ENCODE measurements around the genes SH3GLB2 and NTMT1.

GRCh38 chr9:129027399-129028440, at the start of gene SH3GLB2:
SH3GLB2 (minus strand) TSS chr9:129028331.
- PRO-cap, 5 experiments = peak in 5 of 5 experiments; most common minus-strand start chr9:129028308 (in 3)
- RAMPAGE, long total RNA, 2 experiments = no peak in any of the 2 experiments
- RRBS = 2% methylated on average over 56 of the region's 92 CpGs

DNA sequence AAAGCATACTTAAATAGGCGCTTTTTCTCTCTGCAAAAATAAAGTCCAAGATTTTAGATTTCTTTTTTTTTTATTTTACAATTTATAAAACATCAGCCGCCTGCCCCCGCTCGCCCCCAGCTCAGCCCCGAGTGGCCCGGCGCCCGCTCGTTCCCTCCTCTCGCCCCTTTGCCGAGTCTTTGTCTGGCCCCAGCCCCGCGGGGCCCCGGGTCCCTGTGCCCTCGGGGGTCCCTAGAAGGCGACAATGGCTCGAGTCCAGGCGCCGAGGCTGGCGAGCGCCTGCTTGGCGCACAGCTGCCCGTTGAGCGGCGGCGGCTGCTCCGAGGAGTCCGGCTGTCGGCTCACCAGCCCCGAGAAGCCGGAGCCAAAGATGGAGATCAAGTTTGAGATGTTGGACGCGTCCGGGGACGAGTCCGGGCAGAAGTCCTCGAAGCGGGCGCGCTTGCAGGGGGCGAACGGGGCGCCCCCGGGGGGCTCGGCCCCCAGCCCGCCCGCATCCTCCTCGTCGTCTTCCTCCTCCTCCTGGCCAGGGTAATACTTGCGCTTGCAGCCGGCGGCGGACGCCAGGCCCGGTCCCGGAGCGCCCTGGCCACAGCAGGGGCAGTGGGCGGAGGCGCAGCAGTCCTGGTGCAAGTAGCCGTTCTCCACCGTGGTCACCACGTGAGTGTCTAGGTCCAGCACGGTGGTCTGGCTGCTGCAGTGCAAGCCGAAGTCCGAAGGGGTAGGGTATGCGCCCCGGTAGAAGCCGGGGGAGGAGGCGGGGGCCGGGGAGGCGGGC, 1.3 kb downstream of the IER5L start:
- PRO-cap, 5 experiments = peak in 1 of 5 experiments; most common minus-strand start position 660 of the sequence (in 1)
- RAMPAGE, long total RNA, 2 experiments = no peak in any of the 2 experiments
- RRBS = 1% methylated on average over 26 of the region's 71 CpGs

GRCh38 chr9:129183941-129184412, 5.9 kb upstream of the IER5L start:
- PRO-cap, 5 experiments = no peak in any of the 5 experiments
- RAMPAGE, long total RNA, 2 experiments = no peak in any of the 2 experiments
- RRBS = no CpG with 5 or more reads among the region's 8 CpGs

GRCh38 chr9:129229546-129230181, 51.6 kb upstream of the IER5L start:
- PRO-cap, 5 experiments = no peak in any of the 5 experiments
- RAMPAGE, long total RNA, 2 experiments = no peak in any of the 2 experiments
- RRBS = no CpG with 5 or more reads among the region's 12 CpGs

DNA sequence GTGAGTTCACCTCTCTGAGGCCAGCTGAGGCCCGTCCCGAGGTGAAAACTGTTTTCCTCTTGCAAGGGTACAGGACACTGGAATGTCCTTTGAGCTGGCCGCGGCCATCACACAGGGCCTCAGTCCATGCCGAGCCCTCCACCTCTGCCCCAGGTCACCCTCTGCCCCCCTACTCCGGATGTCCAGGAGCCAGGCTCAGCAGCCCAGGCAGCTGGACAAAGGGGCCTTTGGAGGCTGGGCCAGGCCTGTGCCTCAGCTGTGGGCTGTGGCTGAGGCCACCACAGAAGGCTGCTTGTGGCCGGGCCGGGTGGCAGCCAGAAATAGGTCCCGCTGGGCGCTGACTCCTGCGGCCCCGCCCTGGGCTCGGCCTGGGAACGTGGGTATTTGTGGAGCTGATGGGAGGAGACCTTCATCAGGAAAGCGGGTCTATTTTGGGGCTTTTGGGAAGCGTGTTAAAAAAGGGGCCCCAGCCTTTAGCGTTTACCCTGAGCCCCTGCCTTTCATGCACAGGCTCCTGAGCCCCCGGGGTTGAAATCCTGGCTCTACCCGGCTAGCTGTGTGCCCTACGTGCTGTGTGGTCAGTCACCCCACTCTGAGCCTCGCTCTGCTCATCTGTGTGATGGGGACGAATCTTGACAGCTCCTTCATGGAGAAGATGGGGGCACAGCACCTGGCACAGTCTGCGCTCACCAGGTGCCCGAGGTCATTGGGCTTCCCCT, 75.1 kb upstream of the IER5L start:
- PRO-cap, 5 experiments = no peak in any of the 5 experiments
- RAMPAGE, long total RNA, 2 experiments = no peak in any of the 2 experiments
- RRBS = no CpG with 5 or more reads among the region's 24 CpGs

- PRO-cap, 5 experiments = no peak in any of the 5 experiments
- RAMPAGE, long total RNA, 2 experiments = no peak in any of the 2 experiments
- RRBS = no CpG with 5 or more reads among the region's 6 CpGs
Observed at GRCh38 chr9:129344693-129345058, 166.6 kb upstream of the IER5L start.

DNA sequence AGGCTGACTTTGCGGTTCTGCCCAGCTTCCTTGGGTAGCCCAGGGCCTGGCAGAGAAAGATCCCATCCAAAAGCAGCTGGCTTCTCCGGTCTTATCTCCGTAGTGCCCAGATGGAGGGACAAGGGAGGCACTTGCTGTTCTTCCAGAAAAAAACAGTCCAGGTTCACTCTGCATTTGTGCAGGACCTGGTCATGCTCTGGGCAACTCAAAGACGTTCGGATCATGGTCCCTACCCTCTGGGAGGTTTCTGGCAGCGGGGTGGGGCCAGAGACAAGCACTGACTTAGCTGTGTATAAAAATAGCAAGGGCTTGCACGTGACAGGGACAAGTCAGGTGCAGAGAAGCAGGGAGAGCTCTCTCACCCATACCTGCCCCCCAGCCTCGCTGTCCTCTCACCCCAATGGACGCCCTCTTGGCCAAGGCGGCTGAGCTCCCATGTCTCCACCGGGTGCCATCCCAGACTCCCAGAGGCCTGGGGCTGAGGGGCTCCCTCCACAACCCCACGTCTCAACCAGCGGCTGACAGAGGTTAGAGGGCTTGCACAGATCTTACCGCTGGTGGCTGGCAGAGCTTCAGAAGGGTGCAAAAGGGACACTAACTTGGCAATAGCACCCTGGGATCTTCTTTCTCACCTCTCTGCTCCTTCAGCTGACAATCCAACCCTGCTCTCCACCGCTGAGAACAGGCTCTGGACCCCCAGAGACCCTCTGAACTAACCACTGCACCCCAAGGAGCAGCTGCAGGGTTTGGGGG, 212.0 kb downstream of the C9orf50 start:
- PRO-cap, 5 experiments = no peak in any of the 5 experiments
- RAMPAGE, long total RNA, 2 experiments = no peak in any of the 2 experiments
- RRBS = no CpG with 5 or more reads among the region's 15 CpGs

- PRO-cap, 5 experiments = peak in 5 of 5 experiments; most common plus-strand start chr9:129413264 (in 2); most common minus-strand start chr9:129413196 (in 2)
- RAMPAGE, long total RNA, 2 experiments = no peak in any of the 2 experiments
- RRBS = 5% methylated on average over 37 of the region's 86 CpGs
Observed at GRCh38 chr9:129412911-129413870, 207.7 kb downstream of the C9orf50 start.

- PRO-cap, 5 experiments = peak in 5 of 5 experiments; most common plus-strand start chr9:129460505 (in 2); most common minus-strand start chr9:129460809 (in 3)
- RAMPAGE, long total RNA, 2 experiments = start-site peak on the plus strand in 1 of 2 experiments, at chr9:129460571-129460591 at its widest, 16 reads per replicate
- RRBS = 2% methylated on average over 19 of the region's 54 CpGs
Observed at GRCh38 chr9:129460426-129461382, 160.2 kb downstream of the C9orf50 start.

DNA sequence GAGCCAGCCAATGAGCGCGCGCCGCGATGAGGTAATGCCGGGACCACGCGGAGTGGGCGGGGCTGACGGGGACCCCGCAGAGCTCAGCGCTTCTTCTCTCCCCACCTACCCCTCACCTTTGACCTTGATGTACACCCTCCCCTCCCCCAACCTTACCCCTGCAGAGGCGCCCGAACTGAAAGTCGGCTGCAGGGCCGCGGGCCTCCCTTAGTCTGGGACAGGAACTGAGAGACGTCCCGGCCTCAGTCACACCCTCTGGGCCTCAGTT, 124.9 kb downstream of the C9orf50 start:
- PRO-cap, 5 experiments = peak in 5 of 5 experiments; most common plus-strand start position 163 of the sequence (in 3)
- RAMPAGE, long total RNA, 2 experiments = no peak in any of the 2 experiments
- RRBS = no CpG with 5 or more reads among the region's 19 CpGs

DNA sequence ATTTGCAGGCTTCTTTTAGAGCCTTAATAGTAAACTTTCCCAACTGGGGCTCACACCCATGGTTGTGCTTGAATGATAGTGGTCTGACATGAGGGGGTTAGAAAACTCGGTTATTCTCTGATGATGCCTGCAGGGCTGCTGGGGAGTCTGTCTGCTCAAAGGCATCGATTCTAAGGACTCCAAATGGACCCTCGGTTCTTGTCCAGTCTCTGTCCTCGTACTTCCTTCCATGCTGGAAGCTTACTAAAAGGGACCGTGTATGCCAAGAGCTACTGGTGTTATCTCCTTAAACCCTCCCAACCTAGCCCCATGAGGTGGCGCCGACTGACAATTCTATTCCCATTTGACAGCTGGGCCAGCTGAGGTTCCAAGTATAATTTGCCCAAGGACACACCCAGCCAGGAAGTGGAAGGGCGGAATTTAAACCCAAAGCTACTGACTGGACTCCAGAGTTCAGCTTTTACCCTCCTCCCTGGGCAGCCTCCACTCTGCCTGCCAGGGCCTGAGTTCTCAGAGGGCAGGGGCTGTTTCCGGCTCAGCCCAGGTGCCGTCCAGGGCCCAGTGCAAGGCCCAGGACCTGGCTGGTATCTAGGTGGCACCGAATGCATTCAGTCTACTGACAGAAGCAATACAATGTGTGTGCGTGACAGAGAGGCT, 71.9 kb downstream of the C9orf50 start:
- PRO-cap, 5 experiments = peak in 1 of 5 experiments; most common plus-strand start position 449 of the sequence (in 1)
- RAMPAGE, long total RNA, 2 experiments = no peak in any of the 2 experiments
- RRBS = no CpG with 5 or more reads among the region's 12 CpGs

DNA sequence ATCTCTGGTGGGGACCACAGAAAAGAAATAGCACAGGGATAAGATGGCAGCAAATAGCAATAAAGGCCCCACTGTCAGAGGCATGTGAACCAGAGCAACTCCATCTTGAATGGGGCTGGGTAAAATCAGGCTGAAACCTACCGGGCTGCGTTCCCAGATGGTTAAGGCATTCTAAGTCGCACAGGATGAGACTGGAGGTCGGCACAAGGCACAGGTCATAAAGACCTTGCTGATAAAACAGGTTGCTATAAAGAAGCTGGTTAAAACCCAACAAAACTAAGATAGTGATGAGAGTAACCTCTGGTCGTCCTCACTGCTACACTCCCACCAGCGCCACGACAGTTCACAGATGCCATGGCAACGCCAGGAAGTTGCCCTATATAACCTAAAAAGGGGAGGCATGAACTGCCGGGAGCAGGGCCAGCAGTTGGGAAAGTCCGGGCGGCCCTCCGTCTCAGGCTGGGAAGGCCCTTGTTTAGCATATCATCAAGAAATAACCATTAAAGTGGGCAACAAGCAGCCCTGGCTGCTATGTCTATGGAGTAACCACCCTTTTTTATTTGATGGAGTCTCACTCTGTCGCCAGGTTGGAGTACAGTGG, 65.2 kb downstream of the C9orf50 start:
- PRO-cap, 5 experiments = peak in 5 of 5 experiments; most common plus-strand start position 417 of the sequence (in 3); most common minus-strand start position 351 of the sequence (in 2)
- RAMPAGE, long total RNA, 2 experiments = no peak in any of the 2 experiments
- RRBS = no CpG with 5 or more reads among the region's 13 CpGs

DNA sequence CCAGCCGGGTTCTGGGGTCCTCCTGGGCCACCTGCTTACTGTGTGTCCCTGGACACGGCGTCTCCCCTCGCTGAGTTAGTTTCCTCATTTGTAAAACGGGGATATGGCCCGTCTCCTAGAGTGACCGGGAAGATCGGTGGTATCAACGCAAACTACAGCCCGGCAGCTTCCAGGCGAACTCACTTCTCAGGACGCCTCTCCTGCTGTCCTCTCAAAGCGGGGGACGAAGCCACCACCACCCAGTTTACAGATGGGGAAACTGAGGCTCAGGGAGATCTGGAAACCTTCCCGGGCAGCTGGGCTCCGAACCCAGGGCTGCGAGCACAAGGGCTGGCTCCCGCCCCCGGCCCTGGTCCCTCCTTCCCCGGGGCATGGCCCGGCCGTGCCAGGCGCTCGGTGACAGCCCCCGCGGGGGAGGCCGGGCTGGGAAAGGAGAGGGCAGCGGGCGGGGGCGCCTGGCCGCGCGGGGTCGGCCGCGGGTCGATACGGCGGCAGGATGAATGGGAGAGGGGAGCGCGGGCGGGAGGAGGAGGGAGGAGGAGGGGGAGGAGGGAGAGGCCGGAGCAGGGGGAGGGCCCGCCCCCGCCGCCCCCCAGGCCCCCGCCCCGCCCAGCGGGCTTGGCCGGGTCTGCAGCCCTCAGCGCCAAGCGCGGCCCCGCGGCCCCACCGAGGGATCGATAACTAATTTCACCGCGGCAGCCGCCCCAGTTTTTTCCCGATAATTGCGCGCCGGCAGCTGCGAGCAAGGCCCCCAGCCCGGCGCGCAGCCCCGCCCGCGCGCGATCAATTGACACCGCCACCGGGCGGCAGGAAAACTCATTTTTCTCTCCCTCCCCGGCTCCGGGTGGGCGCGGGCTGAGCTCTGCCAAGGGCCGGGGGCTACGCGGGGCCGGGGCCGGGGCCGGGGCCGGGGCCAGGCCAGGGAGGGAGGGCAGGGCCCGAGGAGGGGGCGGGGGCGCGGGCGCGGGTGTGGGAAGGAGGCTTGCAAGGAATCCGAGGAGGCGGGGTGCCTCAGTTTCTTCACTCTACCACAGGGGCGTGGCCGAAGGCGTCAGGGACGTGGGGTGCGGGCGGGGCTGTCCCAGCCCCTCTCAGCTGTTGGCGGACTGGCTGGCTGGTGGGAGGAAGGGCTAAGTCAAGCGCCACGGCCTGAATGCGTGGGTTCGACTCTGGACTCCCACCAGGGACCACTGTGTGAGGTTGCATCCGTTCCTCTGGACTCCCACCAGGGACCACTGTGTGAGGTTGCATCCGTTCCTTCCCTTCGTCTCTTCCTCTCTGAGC, 52.1 kb downstream of the C9orf50 start:
- PRO-cap, 5 experiments = peak in 5 of 5 experiments; most common plus-strand start position 707 of the sequence (in 4); most common minus-strand start position 502 of the sequence (in 3)
- RAMPAGE, long total RNA, 2 experiments = no peak in any of the 2 experiments
- RRBS = 2% methylated on average over 27 of the region's 109 CpGs

DNA sequence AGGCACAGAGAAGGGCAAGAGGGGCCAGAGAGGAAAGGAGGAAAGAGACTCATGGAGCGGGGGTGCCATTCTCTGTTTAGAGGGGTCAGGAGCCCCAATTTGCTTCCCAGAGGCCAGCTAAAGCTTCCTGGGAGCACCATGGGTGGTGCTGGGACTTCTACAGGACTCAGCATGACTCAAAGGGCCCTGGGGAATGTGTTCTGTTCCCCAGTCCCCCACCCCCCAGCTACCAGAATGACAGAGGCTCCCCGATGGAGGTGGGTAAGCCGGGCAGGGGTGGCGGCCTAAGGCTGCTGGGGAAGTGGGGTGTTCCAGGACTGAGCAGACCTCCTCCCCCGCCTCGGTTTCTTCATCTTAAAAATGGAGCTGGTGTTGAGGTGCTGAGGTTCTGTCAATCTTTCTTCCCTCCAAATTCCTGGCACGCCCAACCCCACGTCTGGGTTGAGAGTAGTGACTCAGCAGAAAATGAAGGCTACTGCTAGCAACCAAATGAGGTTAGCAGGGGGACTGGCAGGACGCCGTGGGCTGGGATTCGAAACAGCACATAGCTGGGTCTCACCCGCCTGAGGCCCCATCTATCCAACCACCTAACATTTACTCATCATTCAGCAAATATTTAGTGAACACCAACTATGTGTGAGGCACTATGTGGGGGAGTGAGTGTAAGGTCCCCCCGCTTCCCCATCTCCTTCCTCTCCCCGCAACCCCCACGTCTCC, 50.4 kb downstream of the C9orf50 start:
- PRO-cap, 5 experiments = peak in 2 of 5 experiments; most common plus-strand start position 488 of the sequence (in 2); most common minus-strand start position 409 of the sequence (in 1)
- RAMPAGE, long total RNA, 2 experiments = no peak in any of the 2 experiments
- RRBS = no CpG with 5 or more reads among the region's 15 CpGs

DNA sequence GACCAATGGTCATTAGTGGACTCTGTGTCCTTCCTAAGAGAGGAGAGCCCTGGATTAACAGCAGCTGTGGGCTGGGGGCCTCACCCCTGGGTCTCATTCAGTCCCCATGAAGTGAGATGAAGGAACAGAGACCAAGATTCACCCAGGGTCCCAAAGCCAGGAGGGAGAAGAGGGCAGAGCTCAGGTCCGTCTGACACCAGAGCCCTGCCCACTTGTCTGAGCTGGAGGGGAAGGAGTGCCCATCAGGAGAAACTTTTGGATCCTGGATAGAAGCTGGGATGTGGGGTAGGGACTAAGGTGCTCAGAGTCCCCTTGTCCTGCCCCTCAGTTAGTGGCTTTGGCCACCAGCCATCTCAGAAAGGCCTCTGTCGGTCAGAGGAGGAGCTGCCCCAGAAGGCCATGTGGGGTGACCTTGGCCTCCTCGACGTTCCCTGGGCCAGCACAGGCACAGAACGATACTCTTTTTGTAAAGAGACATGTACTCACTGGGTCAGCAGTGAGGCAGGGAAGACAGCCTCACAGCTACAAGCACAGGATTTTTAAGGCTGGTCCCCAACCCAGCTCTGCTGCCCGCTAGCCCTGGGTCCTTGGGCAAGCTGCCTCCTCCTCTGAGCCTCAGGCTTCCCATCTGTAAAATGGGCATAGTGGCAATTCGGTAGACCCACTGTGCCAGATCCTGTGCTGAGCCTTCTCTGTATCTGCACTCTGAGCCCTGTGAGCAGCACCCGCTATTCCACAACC, 49.5 kb downstream of the C9orf50 start:
- PRO-cap, 5 experiments = peak in 2 of 5 experiments; most common plus-strand start position 488 of the sequence (in 2); most common minus-strand start position 206 of the sequence (in 2)
- RAMPAGE, long total RNA, 2 experiments = no peak in any of the 2 experiments
- RRBS = no CpG with 5 or more reads among the region's 8 CpGs

- PRO-cap, 5 experiments = no peak in any of the 5 experiments
- RAMPAGE, long total RNA, 2 experiments = no peak in any of the 2 experiments
- RRBS = no CpG with 5 or more reads among the region's 11 CpGs
Observed at GRCh38 chr9:129575050-129575763, 45.7 kb downstream of the C9orf50 start.

DNA sequence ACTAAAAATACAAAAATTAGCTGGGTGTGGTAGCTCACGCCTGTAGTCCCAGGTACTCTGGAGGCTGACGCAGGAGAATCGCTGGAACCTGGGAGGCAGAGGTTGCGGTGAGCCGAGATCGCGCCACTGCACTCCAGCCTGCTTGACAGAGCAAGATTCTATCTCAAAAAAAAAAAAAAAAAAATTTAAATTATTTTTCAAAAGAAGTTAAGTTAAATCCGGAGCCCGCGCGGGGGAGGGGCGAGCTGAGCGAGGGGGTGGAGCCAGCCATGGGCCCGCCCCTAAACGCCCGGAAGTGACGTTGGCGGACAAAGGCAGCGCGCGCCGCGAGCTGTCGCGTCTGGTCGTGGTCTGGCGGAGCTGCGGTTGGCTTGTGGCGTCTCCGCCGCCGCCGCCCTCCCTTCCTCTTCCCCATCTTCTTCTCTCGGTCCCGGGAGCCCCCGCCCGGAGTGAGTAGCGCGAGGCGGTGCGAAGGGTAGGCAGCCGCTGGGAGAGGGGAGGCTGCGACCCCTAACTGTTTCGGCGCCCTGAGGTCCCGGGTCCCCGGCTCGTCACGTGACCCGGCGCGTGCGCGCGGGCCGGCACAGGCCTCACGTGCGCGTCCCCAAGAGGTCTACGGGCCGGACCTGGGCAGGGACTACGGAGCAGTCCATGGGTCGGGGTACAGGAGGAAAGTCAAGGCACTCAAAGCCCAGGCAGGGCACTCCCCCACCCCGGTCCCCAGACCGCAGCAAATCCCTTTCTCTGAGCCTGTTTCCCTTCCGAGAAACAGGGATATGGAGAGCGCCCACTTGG, at the start of gene NTMT1:
Gene NTMT1, plus strand, starts transcription at position 317 of the 795 bp plus-strand sequence.
- PRO-cap, 5 experiments = peak in 5 of 5 experiments; most common plus-strand start position 337 of the sequence (in 4); most common minus-strand start position 557 of the sequence (in 2)
- RAMPAGE, long total RNA, 2 experiments = start-site peak on the plus strand in 2 of 2 experiments, centred at positions 322 to 326 of the sequence, 82 to 194 reads per replicate
- RRBS = 1% methylated on average over 26 of the region's 67 CpGs

DNA sequence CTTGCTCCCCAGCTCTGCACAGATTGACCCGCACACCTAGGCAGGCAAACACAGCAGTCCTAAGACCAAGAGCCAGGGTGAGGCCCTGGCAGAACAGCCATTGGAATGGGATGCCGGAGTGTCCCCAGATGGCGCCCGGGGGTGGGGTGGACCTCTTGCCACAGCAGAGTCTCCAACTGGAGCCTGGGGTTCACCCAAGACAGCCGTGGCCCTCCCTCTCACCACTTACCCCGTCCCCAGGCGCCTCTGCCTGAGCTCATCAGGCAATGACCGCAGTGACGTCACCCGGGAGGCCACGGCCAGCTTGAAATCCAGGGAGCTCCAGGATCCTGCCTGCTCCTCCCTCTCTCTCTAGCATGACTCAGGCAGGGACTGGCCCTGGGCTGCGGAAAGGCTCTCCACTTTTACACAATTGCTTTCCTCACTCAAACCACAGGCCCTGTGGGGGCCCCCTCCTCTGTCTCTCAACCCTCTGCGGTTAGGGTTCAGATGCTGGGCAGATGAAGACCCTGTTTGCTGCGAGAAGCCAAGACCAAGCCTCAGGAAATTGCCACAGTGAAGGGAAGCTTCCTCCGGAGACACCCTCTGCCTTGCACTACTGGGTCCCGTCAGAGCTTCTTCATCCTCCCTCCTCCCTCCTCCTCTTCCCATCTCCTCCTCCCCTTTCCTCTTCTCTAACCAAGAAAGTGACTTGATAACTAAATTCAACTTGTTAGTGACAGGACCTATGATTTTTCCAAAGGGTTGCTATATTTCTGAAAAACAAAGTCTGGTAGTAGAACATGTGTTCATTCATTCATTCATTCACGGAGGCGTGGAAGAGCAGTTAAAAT, 24.4 kb upstream of the PTGES start:
- PRO-cap, 5 experiments = peak in 1 of 5 experiments; most common minus-strand start position 227 of the sequence (in 1)
- RAMPAGE, long total RNA, 2 experiments = no peak in any of the 2 experiments
- RRBS = no CpG with 5 or more reads among the region's 18 CpGs

- PRO-cap, 5 experiments = no peak in any of the 5 experiments
- RAMPAGE, long total RNA, 2 experiments = no peak in any of the 2 experiments
- RRBS = no CpG with 5 or more reads among the region's 15 CpGs
Observed at GRCh38 chr9:129836223-129836893, 1.1 kb downstream of the USP20 start.

- PRO-cap, 5 experiments = no peak in any of the 5 experiments
- RAMPAGE, long total RNA, 2 experiments = no peak in any of the 2 experiments
- RRBS = no CpG with 5 or more reads among the region's 5 CpGs
Observed at GRCh38 chr9:129908749-129909167, 73.5 kb downstream of the USP20 start.